Gastroesophageal sphincter (tissue), 4 donors: ENCODE measurements around a stretch of chr6.

DNA sequence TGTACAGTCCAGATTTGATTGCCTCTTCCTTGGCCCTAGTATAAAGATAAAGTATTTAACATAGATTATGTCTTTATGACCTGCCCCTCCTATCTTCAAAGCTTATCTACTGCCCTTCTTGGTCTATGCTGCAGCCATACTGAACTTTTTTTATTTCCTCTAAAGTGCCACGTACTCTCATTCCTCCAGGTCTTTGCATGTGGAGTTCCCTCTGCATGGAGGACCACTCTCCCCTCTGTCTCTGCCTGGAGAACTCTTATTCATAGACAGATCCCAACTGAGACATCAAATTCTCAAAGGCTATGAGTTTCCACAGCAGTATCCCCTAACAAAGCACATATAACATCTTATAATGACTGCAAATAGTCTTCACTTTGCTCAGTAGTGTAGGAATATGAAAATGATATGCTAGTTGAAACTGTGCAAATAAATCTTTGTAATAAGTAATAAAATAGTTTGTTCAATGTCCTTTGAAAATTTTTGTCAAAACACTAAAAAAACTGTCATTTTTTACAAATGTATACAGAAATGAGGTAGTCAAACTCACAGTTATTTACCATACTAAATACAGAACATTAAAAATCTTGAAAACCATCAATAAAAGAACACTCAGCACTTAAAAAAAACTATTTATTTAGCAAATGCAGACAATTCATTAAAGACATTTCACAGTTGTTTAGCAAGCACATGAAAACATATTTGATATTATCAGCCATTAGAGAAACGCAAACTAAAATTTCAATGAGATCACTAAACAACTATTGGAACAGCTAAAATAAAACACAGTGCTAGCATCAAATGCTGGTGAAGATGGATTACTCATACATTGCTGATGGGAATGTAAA, 167.7 kb downstream of the PTPRK start:
- PRO-cap, result no peak
- RAMPAGE, long total RNA, 4 experiments, result no peak in any of the 4 experiments

GRCh38 chr6:128398048-128398394, 122.4 kb downstream of the PTPRK start:
- PRO-cap, result no peak
- RAMPAGE, long total RNA, 4 experiments, result no peak in any of the 4 experiments

DNA sequence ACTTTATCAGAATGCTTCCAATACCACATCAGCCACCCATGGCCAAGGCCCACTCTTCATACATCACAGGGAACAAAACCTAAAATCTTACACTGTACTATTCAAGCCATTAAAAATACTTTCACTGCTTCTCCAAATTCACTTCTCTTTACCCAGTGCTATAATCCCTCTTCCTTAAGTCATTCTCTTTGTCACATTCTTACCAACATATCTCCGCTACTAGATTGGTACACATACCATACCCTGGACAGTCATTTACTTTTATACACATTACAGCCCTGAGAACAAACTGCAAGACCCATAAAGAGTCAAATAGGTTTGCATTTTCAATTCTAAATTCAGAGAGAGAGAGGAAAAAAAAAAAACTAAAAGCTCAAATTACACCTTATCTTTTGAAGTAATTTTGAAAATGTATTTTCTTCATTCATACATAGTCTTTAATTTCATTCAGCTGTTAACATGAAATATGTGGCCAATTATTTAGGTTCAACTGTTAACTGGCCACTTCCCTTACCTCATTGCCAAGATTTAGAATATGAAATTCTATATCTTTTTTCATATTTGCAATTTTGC, 39.5 kb downstream of the PTPRK start:
- PRO-cap, result no peak
- RAMPAGE, long total RNA, 4 experiments, result no peak in any of the 4 experiments

- PRO-cap, result no peak
- RAMPAGE, long total RNA, 4 experiments, result no peak in any of the 4 experiments
Measured at GRCh38 chr6:128499939-128500660, 20.3 kb downstream of the PTPRK start.

- PRO-cap, result no peak
- RAMPAGE, long total RNA, 4 experiments, result no peak in any of the 4 experiments
Measured at GRCh38 chr6:128505679-128505946, 14.8 kb downstream of the PTPRK start.

- PRO-cap, result no peak
- RAMPAGE, long total RNA, 4 experiments, result no peak in any of the 4 experiments
Measured at GRCh38 chr6:128517277-128517830, 3.0 kb downstream of the PTPRK start.

DNA sequence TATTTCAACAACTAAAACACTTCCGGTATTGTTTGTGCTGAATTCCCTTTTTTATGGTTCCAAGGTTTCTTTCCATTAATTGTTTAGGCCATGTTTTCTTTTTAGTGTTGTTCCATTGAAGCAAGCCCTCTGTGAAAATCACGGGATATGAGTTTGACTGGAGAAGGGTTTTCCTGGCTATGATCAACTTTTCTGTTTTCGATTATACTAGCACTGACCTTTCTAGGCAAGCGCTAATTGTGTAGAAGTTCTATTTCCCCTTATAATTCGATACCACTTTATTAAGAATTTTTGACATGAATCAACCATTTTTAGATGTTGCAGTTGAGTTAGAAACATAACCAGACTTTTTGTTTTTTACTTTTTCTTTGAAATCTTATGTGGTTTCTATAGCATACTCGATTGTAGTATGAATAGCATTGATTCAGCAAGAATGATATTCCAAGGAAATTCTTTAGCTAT, 2.5 kb downstream of the LAMA2 start:
- PRO-cap, result unidirectional peak, minus-strand start at position 133 of the sequence
- RAMPAGE, long total RNA, 4 experiments, result no peak in any of the 4 experiments

GRCh38 chr6:128886528-128886958, 3.6 kb downstream of the LAMA2 start:
- PRO-cap, result no peak
- RAMPAGE, long total RNA, 4 experiments, result no peak in any of the 4 experiments

- PRO-cap, result no peak
- RAMPAGE, long total RNA, 4 experiments, result no peak in any of the 4 experiments
Measured at GRCh38 chr6:128944349-128944863, 61.5 kb downstream of the LAMA2 start.

DNA sequence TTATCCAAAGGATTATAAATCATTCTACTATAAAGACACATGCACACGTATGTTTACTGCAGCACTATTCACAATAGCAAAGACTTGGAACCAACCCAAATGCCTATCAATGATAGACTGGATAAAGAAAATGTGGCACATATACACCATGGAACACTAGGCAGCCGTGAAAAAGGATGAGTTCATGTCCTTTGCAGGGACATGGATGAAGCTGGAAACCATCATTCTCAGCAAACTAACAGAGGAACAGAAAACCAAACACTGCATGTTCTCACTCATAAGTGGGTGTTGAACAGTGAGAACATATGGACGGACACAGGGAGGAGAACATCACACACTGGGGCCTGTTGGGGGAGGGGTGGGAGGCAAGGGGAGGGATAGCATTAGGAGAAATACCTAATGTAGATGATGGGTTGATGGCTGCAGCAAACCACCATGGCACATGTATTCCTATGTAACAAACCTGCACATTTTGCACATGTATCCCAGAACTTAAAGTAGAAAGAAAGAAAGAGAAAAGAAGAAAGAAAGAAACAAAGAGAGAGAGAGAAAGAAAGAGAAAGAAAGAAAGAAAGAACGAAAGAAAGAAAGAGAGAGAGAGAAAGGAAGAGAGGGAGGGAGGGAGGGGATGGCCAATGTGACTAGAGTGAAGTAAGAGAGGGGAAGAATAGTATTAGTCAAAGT, 114.0 kb downstream of the LAMA2 start:
- PRO-cap, result no peak
- RAMPAGE, long total RNA, 4 experiments, result no peak in any of the 4 experiments

GRCh38 chr6:128997607-128998260, 114.8 kb downstream of the LAMA2 start:
- PRO-cap, result no peak
- RAMPAGE, long total RNA, 4 experiments, result no peak in any of the 4 experiments

GRCh38 chr6:129133741-129134341, 250.9 kb downstream of the LAMA2 start:
- PRO-cap, result bidirectional peak, plus-strand start at chr6:129134205, minus-strand start at chr6:129133932
- RAMPAGE, long total RNA, 4 experiments, result no peak in any of the 4 experiments

DNA sequence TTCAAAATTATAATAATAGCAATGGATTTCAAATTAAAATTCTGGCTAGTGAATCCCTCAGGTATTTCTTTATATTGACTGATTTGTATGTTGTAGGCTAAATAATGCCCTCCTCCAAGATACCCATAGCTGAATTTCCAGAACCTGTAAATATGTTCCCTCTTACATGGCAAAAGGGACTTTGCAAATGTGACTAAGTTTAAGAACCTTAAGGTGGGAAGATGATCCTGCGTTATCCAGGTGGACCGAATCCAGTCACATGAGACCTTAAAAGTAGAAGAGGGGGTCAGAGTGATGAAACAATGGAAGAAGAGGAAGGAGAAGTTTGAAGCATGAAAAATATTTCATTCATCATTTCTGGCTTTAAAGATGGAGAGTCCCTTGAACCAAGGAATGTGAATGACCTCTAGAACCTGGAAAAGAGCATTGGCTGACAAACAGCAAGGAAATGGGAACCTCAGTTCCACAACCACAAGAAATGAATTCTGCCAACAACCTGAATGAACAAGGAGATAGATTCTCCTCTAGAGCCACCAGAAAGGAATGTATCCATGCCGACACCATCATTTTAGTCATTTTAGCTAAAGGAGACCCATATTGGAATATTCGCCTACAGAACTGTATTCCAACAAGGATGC, 349.7 kb downstream of the LAMA2 start:
- PRO-cap, result no peak
- RAMPAGE, long total RNA, 4 experiments, result no peak in any of the 4 experiments

DNA sequence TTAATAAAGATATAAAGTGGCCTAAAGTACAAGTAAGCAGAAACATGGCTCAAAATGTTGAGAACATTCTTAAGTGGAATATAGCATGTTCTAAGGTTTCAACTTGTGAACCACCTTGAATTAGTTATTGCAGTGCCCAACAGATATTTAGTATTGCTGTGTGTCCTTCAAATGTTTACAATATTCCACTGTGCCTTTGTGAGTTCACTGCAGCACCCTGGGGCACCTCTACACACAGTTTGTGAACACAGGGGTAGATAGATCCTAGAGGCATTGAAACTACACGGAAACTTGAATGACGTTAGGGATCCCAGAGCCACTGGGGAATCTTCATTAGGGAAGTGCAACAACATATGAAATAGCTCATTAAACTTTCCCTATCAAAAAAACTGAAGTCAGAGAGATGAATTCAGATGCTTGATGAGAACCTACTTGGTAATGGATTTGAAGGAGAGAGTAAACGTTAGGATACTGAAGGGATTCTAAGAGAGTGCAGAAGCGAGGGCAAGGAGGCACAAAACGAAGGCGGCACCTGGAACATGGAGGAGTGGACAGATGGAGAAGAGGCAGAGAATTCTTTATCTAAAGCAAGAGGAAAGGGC, 363.4 kb downstream of the LAMA2 start:
- PRO-cap, result no peak
- RAMPAGE, long total RNA, 4 experiments, result no peak in any of the 4 experiments

- PRO-cap, result bidirectional peak, plus-strand start at chr6:129490717, minus-strand start at chr6:129490599
- RAMPAGE, long total RNA, 4 experiments, result no peak in any of the 4 experiments
Measured at GRCh38 chr6:129490258-129490818, 219.6 kb downstream of the ARHGAP18 start.

GRCh38 chr6:129671733-129672132, 38.2 kb downstream of the ARHGAP18 start:
- PRO-cap, result no peak
- RAMPAGE, long total RNA, 4 experiments, result no peak in any of the 4 experiments

GRCh38 chr6:130365148-130365652, 617 bp upstream of the TMEM200A start:
- PRO-cap, result unidirectional peak, plus-strand start at chr6:130365531
- RAMPAGE, long total RNA, 4 experiments, result no peak in any of the 4 experiments

DNA sequence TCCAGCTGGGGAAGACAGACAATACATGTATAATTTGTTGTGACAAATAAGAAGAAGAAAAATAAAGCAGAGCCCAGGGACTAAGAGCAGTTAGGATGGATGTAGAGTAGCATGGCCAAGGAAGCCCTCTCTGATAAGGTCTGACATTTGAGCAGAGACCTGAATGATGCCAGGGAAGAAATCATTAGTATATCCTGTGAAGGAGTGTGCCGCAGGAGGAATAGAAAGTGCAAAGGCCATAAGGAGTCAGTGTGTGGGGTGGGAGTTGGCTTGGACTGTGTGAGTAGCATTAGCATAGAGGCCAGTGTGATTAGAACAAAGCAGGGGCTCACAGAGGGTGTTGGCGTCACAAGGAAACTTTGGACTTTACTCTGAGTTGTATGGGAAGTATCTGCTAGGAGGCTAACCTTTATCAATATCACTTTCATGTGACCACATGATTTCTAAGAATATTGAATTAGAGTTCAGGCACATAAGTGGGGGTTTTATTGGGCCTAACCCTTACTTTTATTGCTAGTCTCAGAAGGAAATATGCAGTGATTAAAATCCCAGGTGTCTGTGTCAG, 12.1 kb downstream of the TMEM200A start:
- PRO-cap, result no peak
- RAMPAGE, long total RNA, 4 experiments, result no peak in any of the 4 experiments

DNA sequence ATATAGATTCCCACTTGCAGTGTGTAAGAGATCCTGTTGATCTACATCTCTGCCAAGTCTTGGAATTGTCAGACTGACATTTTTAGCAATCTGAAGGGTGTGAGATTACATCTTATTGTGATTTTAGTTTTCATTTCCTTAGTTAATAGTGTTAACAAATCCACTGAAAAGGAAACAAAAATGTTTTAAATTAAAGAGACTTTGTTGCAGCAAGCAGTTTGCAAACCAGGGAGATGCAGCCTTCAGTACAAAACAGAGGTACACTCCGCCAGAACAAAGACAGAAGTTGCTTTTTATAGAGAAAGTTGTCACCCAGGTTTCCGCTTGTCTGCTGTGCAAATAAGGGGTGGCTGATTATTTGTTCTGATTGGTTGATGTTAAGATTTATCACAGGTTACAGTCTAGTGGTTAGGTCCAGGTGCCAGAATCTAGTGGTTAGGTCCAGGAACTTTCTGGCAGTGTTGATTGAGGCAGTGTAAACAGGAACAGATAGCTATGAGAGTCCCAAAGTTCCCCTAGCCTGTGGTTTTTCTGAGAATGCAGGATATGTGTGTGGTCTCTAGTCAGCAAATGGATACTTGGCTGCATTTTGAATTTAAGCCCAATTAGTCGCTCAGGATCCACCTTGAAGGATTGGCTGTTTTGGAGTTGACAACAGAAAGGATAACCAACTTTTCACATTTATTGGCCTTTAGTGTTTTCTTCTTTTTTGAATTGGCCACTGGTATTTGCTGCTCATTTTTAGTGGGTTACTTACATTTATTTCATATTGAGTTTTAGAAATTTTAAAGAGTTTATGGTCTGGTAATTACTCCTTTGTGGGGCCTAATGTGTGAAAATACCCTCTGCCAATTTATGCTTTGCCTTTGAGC, 147.9 kb downstream of the TMEM200A start:
- PRO-cap, result no peak
- RAMPAGE, long total RNA, 4 experiments, result no peak in any of the 4 experiments

GRCh38 chr6:130815454-130815846, 11.8 kb upstream of the SMLR1 start:
- PRO-cap, result no peak
- RAMPAGE, long total RNA, 4 experiments, result no peak in any of the 4 experiments